ENCODE data around the genes CACNA1I and RBX1.

GRCh38 chr22:39570447-39570886 lies at the start of gene CACNA1I:
CACNA1I (plus strand) TSS chr22:39570753.
- PRO-cap: no peak

DNA sequence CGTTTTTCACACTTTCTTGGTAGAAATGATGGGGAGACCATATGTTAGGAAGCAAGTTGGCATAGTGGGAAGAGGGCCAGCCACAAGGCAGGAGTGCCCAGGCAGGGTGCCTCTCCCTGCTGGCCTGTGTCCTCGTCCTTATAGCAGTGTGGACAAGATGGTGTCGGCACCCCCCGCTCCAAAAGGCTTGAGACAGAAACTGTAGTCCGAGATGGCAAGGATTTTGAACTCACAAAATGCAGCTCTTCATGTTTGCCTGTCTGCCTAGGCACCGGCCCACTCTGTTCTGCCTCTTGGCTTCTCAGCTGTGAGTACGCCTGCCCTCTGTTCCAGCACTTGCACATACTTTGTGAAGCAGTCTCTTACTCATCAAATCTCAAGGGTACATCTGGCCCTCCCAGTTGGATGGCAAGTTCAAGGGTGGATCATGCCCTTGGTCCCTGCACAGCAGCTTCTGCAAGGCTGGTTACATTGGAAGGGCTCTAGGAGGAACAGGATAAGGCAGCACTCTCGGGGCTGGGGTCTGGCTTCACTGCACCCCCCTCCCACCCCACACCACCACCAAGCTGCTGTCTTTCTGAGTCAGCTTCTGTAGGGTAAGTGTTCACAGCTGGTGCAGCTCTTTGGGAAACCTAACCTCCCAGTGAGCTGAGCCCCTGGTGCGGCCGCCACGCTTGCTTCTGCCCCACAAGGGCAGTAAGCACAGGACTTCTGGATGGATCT lies 37.0 kb downstream of the FAM83F start:
- PRO-cap: no peak

DNA sequence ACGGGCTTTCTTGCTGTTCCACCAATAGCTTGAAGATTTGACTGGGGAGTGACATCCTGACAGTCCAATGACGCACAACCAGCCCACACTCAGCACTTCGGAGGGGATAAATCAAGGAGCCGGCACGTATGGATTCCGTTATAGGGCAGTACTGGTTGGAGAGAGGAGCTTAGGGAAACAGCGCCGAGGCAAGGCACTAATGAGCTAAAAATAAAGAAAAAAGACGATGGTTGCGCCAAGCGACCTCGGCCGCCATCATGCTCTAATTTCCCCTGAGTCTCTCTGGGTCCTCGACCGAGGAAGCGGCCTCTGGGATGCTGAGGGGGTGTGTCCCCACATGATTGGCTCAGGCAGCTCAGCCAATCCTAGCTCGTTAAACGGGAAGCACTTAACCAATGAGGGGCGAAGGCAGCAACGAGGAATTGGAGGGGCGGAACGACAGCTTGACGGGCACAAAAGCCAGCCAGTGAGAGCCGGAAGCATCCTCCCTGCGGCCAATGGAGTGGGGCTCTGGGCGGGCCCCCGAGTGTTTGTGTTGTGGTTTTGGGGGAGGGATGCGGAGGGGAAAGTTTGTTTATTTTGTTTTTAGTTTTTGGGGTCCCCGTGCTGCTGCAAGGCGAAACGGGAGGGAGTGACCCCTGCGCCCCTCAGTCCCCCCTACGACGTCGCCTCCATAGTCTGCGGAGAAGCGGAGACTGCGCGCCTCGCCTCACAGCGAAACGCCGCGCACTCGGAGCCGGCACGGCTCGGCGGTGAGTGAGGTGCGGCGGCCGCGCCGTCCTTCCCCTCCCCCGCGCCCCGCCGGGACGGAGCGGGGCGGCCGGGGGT lies 49.7 kb downstream of the FAM83F start:
- PRO-cap: bidirectional peak, plus-strand start at position 95 of the sequence, minus-strand start outside the sequence; bidirectional peak, plus-strand start at position 588 of the sequence, minus-strand start at position 284 of the sequence

- PRO-cap: no peak
Observed at GRCh38 chr22:40128899-40129651, 48.6 kb upstream of the TNRC6B start.

GRCh38 chr22:40210819-40211289 lies 33.1 kb downstream of the TNRC6B start:
- PRO-cap: no peak

DNA sequence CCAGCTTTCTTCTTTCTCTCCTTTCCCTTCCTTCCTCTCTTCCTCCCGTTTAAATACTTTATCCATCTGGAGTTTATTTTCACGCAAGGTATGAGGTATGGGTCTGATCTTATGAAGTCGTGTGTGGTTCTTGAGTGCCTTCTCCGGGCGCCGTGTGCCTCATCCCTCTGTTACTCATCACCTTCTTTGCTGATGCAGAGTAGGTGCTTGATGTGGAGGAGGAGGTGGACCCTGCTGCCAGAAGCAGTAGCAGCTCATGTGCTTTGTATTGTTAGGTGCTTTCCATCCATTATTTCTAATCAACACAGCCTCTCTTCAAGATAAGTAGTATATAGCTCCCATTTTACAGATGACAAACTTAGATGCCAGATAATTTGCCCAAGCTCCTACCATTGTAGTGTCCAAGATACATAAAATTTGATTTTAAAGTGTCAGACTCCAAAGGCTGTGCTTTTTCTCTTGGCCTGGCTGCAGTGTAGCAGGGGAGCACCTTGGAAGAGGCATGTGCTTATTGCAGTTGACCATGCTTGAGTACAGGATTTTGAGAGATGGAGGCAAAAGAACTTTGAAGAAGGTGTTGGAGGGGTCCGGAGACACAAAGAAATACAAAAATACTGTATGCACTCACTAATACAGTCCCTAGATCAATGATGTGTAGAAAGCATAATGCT lies 47.1 kb downstream of the TNRC6B start:
- PRO-cap: no peak

- PRO-cap: no peak
Observed at GRCh38 chr22:40265914-40266469, 80.3 kb upstream of the ADSL start.

GRCh38 chr22:40371333-40371634 lies 890 bp downstream of the SGSM3 start:
- PRO-cap: no peak

DNA sequence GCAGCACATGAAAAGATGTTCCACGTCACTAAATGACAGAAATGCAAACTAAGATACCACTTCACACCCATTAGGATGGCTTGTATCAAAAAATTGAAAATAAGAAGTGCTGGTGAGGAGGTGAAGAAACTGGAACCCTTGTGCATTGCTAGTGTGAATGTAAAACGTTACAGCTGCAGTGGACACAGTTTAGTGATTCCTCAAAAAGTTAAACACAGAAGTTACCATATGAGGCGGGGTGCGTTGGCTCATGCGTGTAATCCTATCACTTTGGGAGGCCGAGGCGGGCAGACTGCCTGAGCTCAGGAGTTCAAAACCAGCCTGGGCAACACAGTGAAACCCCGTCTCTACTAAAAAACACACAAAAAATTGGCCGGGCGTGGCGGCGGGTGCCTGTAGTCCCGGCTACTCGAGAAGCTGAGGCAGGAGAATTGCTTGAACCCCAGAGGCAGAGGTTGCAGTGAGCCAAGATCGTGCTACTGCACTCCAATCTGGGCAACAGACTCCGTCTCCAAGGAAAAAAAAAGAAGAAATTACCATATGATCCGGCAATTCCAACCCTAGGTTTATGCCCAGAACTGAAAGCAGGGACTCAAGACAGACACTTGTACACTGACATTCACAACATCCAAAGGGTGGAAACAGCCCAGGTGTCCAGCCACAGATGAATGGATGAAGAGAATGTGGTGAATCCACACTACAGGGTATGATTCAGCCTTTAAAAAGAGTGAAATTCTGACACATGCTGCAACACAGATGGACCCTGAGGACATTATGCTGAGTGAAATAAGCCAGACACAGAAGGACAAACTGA lies 43.6 kb downstream of the SGSM3 start:
- PRO-cap: no peak

DNA sequence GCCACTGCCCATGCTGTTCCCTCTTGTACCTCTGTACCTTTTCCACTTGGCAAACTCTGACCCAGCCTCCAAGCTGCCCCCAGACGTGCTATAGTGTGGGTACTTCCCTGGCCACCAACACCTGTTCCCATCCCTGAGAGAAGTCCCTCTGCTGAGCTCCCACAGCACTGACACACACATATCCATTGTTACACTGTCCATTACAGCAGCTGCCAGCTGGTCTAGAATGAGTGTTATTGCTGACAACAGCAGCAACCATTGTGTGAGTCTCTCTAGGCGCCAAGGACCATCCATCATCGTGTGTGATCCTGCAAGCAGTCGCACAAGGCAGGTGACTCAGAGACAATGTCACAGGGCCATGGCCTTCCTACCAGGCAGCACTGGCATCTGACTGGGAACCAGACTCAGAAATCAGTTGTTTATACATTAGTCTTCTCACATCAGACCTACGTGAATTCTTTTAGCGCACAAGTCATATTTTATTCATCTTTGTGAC lies 56.3 kb downstream of the SGSM3 start:
- PRO-cap: no peak

DNA sequence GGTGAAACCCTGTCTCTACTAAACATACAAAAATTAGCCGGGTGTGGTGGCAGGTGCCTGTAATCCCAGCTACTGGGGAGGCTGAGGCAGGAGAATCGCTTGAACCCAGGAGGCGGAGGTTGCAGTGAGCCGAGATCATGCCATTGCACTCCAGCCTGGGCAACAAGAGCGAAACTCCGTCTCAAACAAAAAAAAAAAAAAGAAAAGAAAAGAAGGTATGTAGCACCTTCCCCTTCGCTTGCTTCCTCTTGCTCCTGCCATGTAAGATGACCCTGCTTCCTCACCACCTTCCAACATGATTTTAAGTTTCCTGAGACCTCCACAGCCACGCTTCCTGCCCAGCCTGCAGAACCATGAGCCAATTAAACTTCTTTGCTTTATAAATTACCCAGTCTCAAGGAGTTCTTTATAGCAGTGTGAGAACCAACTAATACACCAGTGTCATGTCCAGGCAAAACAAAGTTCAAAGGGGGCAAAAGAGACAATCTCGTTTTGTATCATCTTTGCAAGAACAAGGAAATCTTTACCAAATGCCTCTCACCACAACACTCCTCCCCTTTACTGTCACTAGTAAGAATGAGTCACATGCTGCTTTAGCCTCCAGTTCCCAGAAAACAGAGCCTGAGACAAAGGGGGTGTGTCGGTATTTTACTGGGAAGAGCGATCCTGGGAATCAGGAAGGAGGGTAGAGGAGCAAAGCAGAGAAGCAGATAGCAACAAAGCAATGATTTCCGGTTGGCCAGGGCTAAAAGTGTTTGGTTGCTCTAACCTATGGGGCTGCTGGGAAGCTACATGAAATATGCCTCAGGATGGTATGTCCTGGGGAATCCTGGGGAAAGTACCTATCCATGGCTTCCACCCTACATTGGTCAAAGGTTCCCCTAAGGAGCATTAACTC lies 10.5 kb upstream of the MCHR1 start:
- PRO-cap: no peak

DNA sequence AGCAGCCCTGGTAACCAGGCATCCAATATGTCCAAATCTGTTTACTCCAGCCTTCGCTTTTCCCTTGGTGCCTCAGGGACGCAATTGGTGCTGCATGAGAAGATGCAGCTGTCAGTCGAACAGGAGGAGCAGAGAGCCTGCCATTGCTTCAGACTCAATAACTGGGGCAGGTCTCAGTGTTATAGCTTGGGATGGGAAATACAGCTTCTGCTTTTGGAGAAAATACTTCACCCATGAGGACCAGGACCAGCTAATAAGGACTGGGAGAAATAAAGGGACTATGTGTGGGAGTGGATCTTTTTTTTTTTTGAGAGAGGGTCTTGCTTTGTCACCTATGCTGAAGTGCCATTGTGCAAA lies 4.9 kb upstream of the MCHR1 start:
- PRO-cap: no peak

DNA sequence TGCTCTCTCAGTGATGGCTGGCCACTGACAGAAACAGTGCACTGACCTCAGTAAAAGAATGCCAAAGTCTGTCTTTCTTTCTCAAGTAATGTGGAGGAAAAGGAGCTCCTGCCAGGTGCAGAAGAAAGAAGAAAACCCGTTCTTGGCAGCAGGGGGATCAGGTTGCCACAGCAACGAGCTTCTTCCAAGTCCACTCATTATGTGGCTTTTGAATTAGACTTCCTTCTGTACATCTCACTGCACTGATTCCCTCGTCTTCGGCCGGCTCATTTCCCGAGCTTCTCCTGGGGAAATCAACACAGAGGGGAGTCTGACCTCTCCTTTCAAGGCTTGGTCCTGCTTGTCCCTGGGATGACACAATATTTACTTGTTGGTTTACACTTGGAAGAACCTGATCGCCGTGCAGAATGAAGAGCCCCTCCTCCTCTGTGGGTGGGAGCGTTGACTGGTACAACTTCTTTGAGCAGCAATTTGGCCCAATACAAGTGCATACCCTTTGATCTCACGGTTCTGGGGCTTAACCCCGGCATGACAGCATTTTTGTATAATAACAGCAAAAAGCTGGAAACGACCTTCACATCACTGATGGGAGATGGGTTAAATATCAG lies 35.3 kb downstream of the MCHR1 start:
- PRO-cap: no peak

DNA sequence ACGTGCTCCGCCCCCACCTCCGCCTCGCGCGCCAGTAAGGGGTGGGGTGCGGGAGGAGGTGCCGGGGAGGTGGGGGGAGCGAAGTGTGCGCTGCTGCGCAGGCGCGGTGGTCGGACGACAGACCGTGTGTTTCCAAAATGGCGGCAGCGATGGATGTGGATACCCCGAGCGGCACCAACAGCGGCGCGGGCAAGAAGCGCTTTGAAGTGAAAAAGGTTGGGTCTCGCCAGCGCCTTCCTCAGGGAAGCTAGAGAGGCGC lies at the start of gene RBX1:
Gene RBX1 (plus strand): TSS at position 117 of the 259 bp plus-strand sequence.
- PRO-cap: bidirectional peak, plus-strand start at position 117 of the sequence, minus-strand start outside the sequence

- PRO-cap: no peak
Observed at GRCh38 chr22:41001696-41001992, 50.5 kb downstream of the RBX1 start.

- PRO-cap: no peak
Observed at GRCh38 chr22:41117165-41118078, 25.0 kb downstream of the EP300 start.

GRCh38 chr22:41242734-41243328 lies 2.1 kb upstream of the CHADL start:
- PRO-cap: no peak

GRCh38 chr22:41326934-41327698 lies 25.8 kb downstream of the ZC3H7B start:
- PRO-cap: no peak

DNA sequence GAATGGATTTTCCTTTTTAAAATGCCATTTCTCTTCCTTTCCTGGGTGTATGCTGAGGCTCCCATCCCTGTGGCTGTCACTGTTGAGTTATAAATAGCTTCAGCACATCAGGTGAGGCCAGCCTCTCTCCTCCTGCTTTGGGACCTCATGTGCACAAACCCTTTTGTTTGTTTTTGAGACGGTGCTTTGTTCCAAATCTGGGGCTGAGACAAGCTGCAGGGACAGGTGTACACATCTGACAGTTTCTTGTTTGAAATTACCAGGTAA lies 1.4 kb downstream of the TEF start:
- PRO-cap: no peak

GRCh38 chr22:41403606-41404398 lies 22.1 kb downstream of the TEF start:
- PRO-cap: unidirectional peak, plus-strand start at chr22:41404268

Measured in right cardiac atrium (tissue), 1 donor.